ENCODE data around the gene SATB2.

DNA sequence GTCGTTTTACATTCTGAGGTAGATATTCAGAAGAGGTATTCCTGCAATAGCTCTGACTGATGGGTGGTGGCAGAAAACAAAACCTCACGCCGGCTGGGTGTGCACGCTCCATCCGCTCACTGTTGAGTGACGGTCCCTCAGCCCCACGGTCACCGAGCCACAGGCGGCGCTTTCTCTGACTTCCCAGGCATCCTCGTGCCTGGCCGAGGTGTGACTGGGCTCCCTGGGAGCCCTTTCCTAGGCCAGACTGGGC lies 83.6 kb upstream of the PGAP1 start:
- RRBS, result no CpG with 5 or more reads among the region's 12 CpGs

- RRBS, result no CpG with 5 or more reads among the region's 6 CpGs
Observed at GRCh38 chr2:197130355-197130704, 180.2 kb downstream of the ANKRD44 start.

- RRBS, result no CpG with 5 or more reads among the region's 3 CpGs
Observed at GRCh38 chr2:197259519-197259761, 51.1 kb downstream of the ANKRD44 start.

- RRBS, result no CpG with 5 or more reads among the region's 4 CpGs
Observed at GRCh38 chr2:197356108-197356395, 45.5 kb upstream of the ANKRD44 start.

- RRBS, result no CpG with 5 or more reads among the region's 3 CpGs
Observed at GRCh38 chr2:197394253-197394612, 40.6 kb downstream of the SF3B1 start.

DNA sequence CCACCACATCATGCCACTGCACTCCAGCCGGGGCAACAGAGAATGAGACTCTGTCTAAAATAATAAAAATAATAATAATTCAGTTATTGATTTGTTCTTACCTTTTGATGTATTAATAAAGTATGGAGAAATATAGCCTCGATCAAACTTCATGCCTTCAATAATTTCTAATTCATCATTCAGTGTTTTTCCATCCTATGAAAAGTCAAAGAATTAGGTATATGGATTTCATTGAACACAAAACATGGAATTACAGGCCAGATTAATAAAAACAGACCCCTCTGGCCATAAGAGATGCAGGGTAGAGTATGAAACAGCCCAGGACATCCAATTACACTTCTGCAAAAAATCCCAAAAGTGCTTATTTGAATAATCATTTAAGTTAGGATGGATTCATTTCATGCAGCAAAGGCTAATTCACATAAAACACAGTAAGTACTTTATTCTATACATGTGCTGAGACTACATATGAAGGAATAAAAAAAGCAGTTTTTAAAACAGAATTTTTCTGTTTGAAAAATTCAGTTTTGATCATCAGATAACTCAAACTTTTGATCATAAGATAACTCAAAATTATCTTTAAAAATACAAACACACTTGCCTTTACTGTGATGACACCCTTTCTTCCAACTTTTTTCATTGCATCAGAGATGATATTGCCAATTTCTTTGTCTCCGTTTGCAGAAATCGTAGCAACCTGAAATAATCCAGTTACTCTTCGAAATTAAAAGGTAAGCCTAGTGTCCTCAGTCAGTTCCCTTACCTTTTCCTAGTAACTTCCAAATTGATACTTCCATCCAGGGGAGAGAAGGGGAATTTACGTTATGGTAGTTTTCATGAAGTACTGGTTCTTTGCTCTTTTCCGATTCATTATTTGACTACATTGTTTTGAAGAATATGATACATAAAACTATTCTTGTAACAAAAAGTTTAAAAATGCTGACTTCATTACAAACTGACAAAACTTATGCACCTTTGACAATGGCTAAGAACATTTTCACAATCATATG lies 5.3 kb downstream of the HSPD1 start:
- RRBS, result 100% methylated on average over 1 of the region's 7 CpGs

DNA sequence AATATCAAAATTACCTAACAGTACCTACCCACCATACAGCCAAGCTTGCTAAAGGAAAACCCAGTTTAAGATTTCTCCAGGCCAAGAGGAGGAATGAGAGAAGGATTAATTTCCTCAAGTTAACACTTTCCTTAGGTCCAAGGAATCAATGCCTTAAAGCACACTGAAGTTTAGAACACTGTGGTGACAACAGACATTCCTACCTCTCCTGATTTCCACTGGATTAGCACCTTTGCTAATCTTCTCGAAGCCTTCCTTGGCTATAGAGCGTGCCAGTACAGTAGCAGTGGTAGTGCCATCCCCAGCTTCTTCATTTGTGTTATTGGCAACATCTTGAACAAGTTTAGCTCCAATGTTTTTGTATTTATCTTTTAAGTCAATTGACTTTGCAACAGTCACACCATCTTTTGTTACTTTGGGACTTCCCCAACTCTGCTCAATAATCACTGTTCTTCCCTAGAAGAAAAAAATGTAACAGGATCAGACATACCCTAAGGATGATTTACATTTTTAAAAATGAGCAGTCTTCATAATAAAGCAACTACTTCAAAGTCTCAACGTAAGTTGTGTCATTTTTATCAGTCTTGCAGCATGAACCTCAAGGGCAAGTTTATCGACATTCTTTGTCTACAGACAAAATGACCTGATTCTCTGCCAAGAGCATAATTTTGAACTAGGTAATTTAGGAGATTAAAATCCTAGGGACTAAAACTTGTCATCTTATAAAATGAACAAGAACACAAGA lies 2.5 kb downstream of the HSPD1 start:
- RRBS, result no CpG with 5 or more reads among the region's 4 CpGs

- RRBS, result no CpG with 5 or more reads among the region's 23 CpGs
Observed at GRCh38 chr2:197500502-197500898, 321 bp downstream of the HSPE1 start.

- RRBS, result no CpG with 5 or more reads among the region's 9 CpGs
Observed at GRCh38 chr2:197504105-197504939, 4.1 kb downstream of the HSPE1 start.

GRCh38 chr2:197532690-197532890 lies 16.7 kb downstream of the MOB4 start:
- RRBS, result no CpG with 5 or more reads among the region's 2 CpGs

DNA sequence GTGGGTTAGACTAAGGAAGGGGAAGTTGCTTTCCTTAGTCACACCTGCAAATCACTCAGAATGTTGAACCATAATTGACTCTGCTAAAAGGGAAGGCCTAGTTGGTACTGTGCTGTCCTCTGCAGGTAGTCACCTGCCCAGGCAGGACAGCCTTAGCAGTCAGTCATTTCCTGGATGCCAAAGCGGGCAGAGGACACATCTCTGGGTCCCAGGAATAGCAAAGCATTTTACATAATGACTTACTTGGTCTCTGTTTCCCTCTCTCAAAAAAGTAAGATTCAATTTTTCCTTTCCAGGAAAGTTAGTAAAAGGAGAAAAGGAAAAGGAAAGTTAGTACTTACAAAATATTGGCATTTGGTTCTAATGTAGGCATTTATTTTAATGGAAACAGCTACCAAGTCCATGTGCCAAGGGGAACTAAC lies 60.2 kb downstream of the RFTN2 start:
- RRBS, result no CpG with 5 or more reads among the region's 1 CpG

DNA sequence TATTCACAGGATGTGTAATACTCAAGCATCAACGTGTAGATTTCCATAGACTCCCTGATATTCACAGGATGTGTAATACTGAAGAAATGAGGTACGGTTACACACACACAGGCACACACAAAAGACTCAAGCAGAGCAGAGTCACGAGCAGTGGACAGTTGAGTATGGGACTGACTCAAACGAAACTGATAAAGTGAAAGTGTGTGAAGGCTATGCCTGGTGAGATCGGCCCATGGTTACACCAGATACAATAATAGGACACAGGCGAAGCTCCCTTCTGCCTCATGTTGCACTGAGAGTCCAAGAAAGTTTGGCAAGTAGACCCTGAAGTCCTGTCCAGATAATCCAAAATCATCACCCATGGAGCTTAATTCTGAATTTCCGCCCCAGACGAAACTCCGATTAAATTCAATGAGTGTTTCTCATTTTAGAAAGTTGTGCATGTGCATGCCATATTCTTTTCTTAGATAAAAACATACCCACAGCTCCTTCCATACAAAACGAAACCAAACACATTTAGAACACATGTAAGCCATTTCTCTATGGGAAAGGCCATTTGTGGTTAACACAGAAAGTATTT lies 567.6 kb downstream of the PLCL1 start:
- RRBS, result no CpG with 5 or more reads among the region's 10 CpGs

GRCh38 chr2:198490679-198491279 lies 686.4 kb downstream of the PLCL1 start:
- RRBS, result no CpG with 5 or more reads among the region's 2 CpGs

GRCh38 chr2:198494909-198495362 lies 690.5 kb downstream of the PLCL1 start:
- RRBS, result no CpG with 5 or more reads among the region's 1 CpG

DNA sequence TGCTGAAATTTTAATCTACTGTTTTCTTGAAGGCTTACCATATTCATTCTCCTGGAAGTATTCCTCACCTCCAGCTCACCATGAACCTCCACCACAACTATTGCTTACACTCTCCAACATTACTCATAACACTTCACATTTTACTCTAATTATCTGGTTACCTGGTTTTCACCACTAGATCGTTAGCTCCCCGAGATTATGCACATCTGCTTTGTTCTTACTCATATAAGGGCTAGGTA lies 110.2 kb downstream of the SATB2 start:
- RRBS, result no CpG with 5 or more reads among the region's 2 CpGs

DNA sequence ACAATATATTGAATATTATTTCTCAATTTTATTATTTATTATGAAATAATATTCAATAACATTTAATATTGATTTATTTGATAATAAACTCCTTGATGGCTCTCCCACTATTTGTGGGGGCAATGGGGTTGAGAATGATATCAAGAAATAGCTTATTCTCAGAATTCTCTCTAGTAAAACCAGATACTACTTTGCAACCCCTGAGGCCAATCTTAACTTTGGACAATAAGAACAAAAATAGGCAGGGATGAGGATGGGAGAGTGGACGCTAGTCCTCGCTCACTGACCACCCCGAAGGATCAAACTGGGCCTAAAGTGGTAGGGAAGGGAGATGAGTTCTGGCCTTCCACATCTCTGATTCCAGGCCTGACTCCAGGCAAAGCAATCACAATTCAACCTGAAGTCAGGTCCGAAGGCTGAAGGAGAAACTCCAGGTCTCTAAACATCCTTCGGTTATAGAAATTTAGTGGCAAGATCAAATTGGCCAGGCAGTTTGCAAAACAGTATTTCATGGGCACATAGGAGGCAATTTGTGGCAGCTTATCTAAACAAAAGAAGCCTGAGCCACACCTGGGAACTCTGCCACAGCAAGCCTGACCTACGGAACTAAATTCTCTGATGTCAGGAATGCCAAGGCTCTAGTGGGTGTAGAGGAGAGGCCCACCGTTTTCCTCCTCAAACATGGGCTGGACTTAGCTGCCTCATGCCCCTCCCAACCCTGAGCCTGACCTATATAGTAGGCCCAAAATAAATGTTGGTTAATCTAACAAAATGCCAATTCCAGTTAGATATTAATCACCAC lies 16.2 kb downstream of the SATB2 start:
- RRBS, result no CpG with 5 or more reads among the region's 7 CpGs

- RRBS, result 2% methylated on average over 21 of the region's 31 CpGs
Observed at GRCh38 chr2:199457741-199458123, at the start of gene SATB2. Gene SATB2, minus strand, starts transcription at chr2:199457939.

DNA sequence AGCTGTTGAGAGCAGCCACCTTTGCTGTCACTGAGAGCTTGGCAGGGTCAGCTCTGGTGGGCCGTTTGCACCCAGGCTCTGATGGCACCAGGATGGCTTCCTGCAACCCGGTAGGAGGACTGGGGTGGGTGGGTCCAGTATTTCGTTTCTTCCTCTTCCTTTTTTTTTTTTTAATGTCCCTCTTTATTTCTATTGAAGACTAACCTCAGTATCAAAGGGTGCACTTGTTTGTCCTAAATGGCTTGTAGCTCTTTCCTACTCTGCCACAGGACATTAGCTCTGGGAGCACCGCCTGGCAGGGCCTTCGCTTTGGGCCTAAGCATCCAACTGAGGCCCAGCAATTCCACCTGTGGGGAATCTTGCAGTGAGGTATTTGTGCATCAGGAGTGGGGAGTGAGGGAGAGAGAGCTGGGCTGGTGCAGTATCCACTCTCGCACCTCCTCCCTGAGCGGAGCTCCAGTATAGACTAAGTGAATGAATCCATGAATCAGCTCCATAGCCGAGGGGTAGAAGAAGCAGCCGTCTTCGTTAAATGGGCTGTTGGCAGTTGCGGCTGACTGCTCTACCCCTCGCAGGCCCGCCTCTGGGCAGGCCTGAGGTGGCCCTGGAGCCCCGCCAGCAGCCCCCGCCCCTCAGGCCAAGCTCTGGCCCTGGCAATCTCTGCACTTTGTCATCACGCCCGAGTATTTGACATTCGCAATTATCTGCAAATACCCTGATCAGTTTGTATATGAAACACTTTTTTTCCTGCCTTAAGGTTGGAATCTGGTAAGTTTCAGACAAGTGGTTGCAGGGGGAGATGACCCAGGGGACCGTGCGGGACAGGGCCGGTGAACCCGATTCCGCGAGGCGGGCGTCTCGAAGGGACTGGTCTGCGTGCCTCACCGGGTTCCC lies 10.7 kb upstream of the SATB2 start:
- RRBS, result 8% methylated on average over 9 of the region's 29 CpGs

GRCh38 chr2:199471241-199471967 lies 13.7 kb upstream of the SATB2 start:
- RRBS, result 5% methylated on average over 13 of the region's 46 CpGs

DNA sequence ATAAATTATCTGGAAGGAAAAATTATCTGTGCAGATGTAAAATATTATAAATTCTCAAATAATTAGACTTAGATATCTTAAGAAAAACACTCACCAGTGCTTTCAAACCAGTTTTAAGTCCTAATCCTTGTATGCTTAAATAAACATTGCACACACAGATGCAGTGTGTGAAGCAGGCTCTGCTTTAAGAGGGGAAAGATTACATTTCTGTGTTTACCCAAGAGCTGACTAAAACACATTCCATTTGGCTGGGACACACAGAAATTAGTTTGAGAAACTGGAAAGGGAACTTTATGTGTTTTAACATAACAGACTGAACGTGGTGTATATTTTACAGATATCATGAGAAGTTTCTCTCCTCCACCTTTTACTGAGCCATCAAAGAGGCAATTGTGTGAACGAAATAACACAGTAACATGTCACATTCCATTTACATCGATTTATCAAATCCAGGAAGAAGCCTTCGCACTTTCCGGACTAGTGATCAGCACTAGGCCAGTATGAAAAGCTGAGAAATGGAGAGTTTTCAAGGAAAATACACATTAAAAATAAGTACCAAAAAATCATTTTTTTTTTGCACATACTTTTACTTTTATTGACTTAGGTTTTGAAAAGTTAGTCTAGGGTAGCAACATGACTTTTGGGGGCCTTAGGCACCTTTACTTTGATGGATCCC lies 121.9 kb downstream of the MAIP1 start:
- RRBS, result no CpG with 5 or more reads among the region's 5 CpGs

Data from foreskin fibroblast (primary cell).